Camera-type eye (tissue), 1 donor: ENCODE measurements around the gene EIF2B4.

DNA sequence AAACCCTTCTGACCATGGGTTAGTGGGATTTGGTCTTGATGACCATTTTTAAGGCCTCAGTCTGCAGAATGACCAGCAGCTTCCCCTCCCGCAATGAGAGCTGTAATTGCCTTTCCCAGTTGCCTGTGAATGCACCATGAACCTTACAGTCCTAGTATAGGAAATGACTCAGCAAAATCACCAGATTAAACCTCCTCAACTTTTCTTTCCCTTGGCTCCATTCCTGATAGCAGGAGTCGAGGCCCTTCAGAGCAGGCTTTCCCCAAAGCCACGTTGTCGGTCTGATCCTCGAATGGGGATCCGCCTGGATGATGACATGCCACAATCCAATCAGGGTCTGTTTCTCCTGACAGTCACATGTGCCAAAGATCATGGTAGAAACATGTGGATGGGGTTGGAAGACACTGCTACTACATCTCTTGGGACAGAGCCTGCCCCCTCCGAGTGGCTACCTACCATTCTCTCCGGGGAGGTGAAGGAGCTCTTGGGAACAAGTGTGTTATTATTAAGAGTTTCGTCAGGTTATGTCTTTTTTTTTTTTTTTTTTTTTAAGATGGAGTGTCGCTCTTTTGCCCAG is 16.8 kb upstream of the TMEM214 start:
- RAMPAGE, long total RNA = no peak

DNA sequence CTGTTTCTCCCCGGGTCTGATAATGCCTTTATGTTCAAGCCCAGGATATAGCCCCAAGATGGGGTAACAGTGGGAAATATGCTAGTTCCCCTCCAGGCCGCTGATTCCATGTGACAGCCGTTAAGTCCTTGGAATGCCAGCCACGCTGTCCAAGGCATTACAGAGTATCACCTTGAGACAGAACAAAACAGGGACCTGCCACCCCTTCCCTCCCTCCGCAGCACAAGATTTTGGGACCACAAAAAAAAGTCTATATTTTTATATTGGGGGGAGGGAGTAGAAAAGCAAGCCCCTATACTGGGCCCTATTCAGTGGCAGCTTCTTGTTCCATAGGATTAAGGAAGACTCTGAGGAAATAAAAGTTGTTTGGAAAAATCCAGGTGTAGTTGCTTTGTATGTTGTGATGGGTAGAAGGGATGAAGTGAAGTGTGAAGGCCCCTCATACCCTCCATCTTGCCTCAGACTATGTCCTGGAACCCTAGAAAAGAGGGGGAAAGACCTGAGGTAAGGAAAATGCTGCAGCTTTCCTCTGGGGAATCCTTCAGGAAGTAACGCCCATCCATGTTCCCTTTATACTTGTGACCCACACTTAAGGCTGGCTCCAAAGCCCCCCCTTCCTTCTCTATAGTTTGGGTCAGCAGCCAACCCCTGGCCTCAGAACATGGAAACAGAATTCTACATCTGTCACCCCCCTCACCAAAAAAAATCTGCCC is 1.1 kb downstream of the OST4 start:
- RAMPAGE, long total RNA = no peak

- RAMPAGE, long total RNA = no peak
Observed at GRCh38 chr2:27071969-27072813, 737 bp upstream of the OST4 start.

DNA sequence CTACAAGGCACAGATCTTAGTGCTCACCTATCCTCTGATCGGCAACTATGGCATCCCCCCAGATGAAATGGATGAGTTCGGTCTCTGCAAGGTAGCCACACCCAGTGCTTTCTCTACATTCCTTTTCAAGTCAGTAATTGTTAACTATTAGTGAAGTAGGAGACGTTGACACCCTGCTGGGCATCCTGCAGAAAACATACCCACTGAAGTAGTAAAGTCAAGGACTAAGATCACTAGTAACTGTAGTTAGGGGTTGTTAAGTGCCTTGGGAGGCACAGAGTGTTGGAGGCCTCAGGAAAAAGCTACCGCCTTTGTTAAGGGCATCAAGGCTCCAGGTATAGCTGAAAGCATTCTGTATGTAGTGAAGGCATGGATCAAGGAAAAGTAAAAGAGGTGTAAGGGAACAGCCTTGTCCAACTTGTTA is 769 bp downstream of the CAD start:
- RAMPAGE, long total RNA = no peak

GRCh38 chr2:27369683-27370515 is at the start of gene EIF2B4:
Gene EIF2B4 (minus strand): TSS chr2:27370338.
- RAMPAGE, long total RNA = start-site peak on the minus strand at chr2:27370326-27370349, 188 reads

DNA sequence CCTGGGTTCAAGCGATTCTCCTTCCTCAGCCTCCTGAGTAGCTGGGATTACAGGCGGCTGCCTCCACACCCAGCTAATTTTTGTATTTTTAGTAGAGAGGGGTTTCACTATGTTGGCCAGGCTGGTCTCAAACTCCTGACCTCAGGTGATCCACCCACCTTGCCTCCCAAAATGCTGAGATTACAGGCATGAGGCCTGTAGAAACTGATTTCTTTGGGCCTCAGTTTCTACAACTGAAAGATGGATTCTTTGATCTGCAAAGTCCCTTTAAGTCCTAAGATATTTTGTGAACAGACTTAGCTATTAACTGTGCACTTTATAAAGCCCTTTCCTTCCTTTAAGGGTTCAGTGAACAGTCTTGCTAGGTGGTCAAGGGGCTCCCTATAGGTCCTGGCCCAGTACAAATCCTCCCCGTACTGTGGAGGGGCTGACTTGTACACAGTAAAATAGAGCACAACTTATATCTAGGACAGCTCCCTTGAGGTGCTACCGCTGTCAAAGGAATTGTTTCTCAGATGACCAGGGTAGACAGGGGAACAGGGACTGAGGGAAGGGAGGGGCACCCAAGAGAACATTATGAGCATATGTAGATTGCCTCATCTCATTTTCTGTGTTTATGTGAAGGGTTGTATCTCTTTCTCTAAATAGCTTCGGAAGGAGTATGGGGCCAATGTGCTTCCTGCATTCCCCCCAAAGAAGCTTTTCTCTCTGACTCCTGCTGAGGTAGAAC is 1.7 kb downstream of the SNX17 start:
- RAMPAGE, long total RNA = no peak

DNA sequence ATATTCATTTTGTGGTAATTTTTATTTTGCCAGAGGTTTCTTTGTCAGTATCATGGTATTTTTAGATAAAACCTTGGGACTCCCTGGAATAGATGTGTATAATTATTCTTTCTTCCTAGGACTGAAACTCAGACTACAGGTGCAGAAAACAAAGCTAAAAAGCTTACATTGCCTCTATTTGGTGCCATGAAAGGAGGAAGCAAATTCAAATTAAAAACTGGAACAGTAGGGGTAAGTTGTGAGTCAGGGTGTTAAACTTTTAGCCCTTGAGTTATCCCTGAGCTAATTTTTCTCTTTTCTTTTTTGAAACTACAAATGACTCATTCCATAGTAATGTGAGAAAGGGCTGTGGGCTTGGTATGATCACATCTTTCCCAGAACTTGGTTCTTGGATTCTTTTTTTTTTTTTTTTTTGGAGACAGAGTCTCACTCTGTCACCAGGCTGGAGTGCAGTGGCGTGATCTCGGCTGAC is 18.5 kb downstream of the SLC4A1AP start:
- RAMPAGE, long total RNA = no peak

DNA sequence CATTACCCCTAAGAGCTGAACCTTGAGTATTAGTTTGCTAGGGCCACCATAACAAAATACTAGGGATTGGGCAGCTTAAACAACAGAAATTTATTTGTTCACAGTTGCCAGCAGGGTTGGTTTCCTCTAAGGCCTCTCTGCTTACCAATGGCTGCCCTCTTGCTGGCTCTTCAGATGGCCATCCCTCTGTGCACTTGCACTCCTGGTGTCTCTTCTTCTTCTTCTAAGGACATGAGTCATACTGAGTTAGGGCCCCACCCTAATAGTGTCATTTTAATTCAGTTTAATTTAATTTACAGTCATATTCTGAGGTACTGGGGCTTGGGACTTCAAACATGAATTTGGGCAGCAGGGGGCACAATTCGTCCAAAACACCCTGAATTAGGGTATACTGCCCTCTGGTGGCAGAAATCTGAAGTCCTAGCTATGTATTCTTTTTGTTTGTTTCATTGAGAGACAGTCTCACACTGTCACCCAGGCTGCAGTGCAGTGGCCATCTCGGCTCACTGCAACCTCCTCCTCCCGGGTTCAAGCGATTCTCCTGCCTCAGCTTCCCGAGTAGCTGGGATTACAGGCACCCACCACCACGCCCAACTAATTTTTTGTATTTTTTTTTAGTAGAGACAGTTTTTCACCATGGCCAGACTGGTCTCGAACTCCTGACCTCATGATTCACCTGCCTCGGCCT is 19.8 kb downstream of the SLC4A1AP start:
- RAMPAGE, long total RNA = no peak

DNA sequence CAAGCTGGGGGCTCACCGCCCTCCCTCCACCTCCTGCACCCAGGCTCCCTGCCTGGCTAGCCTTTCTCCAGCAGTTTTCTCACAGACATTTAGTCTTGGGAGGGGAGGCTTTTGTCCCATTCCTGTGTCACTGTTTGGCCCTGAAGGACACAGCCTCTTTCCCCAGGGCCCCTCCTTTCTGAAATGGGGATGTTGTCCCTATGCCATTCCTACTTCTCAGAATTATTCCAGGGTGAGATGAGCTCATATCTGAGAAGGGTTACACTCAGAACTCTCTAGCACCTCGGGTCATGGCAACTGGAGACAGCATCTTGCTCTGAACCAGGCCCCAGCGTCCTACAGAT is 47.3 kb upstream of the MRPL33 start:
- RAMPAGE, long total RNA = no peak

DNA sequence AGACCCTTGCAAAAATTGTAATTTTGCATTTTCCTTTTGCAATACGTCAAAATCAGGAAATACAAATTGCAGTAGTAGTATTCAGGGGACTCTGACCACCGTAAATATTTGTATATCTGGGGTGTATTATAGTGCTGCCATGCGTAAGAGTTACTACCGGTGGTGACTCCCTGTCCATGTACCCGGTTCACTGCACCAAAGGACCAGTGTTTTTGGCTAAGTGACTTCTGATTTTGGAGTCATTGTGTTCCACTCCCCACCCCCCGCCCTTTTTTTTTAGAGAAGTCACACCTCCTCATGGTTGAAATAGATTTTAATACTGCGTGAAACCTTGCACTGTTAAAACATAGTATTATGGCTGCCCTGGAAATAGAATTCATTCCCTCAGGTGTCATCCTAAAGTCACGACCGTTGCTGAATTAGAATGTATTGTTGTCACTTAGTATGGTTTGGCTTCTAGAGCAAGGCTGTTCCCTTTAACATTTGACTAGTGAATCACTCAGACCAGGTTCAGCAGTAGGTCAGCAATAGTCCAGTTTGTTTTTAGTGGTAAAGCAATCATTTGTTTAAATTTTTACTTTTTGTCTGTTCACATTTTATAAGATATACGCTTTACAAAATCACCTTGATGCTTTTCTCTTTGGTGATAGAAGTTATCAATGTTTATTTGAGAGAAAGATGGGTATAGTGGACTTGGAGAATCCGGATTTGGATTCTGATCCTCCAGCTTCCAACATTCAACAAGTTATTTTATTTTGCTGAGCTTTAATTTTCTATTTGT is 1.1 kb downstream of the BABAM2 start:
- RAMPAGE, long total RNA = no peak

DNA sequence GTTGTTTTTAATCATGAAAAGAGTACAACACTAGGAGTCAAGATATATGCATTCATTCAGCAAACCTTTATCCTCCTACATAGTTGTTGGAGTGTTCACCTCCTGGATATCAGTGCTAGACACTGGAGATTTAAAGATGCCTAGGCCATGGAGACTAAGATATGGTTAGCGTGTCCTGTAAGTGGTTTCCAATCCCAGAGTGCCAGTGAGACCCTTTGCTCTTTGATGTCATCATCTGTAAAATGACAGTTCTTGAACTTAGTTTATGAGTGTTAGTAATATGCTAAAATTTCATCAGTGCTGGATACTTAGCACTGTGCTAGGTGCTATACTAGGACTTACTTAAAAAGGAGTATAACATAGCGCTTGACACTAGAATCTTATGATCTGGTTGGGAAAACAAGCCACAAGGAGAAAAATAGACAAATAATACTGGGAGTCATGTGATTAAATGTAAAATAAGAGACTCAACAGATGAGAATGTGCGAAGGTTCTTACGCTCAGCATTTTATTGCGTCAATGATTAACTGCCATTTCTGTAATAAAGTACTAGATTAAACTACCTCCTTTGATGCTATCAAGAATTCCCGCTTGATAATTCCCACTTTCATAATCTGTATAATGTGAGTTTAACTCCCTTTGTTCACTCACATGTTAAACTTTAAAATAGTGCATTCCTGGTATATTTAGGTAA is 31.5 kb downstream of the BABAM2 start:
- RAMPAGE, long total RNA = no peak

DNA sequence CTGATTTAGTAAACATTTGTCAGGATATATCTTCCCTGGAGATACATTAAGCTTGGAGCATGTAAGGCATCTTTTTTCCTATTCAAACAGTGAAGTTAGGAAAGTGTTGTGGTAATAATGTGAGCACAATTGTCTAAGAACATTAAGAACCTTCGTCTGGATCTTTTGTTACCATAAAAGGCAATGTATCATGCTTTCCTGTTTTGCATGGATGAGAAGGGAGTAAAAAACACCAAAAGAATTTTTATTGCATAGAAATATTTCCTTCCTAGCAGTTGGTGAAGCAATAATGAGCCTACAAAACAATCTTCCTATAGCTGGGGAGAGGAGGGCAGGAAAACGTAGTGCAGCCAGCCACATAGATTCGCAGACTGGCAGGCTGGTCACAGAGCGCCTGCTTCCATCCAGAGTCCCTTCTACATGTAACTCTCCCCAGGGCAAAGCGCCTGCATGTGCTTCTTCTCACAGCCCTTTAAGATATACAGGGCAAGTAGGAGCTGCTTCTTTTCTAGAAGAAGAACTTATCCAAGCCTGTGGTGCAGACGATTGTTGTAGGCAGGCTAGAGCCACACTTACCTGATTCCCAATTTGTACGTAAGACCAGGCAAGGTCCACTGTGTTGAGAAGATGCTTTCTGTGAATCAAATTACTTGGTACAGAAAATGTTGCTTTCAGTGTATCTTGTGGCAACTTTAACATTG is 190.4 kb downstream of the BABAM2 start:
- RAMPAGE, long total RNA = no peak

DNA sequence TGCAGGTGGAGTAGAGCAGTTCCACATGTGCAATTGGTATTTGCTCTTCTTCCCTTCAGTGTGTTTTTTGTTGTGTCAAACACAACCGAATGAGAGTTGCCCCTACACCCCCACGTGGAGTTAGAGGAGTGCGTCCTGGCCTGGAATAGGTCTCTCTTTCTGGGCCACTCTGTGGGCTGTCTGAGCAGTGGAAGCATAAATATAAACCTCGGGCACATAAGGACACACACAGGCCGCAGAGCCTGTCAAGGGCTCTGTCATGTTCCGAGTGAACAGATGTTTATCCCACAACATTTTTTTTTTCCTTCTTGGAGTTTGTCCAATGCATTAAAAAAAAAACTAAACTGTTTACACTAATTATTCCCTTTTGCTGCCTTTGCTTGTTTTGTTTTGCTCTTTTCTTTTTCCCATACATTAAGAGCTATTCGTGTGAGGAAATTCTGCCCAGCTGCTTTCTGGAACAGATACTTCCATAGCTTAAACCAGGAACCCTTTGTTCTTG is 228.4 kb upstream of the FOSL2 start:
- RAMPAGE, long total RNA = no peak

- RAMPAGE, long total RNA = no peak
Observed at GRCh38 chr2:28165762-28166172, 226.9 kb upstream of the FOSL2 start.

- RAMPAGE, long total RNA = no peak
Observed at GRCh38 chr2:28224963-28225472, 167.6 kb upstream of the FOSL2 start.

DNA sequence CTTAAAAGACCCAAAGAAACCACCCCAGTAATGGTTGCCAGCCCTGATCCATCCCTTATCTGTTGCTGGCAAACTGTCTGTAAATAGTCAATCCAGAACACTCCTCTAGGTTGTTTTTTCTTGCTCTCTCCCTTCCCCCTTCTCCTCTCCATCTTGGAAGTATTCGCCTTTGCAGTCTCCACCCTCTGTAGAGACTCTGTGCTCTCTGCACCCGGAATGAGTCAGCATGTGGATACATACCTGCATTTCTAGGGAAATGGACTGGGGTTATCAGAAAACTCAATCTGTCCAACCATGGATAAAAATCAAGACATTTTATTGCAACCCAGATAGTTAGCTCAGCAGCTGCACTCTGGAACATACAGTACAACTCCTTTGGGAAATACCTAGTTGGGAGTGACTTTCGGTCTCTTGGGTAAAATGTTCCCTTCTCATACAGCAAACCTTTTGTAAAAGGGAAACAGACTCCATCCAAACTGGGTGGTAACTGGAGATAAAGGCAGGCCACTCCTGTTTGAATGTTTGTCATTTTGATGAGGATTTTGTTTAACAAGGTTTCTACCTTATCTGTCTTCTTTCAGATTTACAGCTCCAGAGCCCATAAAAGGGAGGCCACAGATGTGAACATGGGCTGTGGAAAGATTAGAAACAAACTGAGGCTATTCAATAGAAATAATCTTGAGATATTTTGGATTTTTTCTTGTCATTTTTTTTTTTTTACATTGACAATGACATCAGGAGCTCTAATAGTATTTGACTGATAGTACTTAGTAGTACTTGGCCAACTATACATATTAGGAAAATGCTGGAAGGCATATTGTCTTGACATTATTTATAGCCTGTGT is 123.3 kb upstream of the FOSL2 start:
- RAMPAGE, long total RNA = no peak

DNA sequence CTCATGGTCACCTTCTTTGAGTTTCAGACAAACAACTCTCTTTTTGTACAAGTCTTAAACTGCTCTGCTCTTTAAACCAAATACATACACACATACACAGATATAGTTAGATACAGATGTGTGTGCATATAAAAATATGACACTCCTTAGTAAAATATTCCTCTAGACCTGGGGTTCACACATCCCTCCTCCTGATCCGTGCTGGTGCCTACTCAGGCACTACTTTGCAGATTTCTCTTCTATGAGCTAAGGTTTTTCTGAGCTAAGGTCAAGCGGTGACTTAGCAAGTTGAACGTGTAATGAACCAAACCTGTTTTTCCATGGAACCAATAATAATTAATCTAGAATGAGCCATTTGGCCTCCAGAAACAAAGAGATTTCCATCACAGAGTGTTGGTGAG is 112.2 kb upstream of the FOSL2 start:
- RAMPAGE, long total RNA = no peak

DNA sequence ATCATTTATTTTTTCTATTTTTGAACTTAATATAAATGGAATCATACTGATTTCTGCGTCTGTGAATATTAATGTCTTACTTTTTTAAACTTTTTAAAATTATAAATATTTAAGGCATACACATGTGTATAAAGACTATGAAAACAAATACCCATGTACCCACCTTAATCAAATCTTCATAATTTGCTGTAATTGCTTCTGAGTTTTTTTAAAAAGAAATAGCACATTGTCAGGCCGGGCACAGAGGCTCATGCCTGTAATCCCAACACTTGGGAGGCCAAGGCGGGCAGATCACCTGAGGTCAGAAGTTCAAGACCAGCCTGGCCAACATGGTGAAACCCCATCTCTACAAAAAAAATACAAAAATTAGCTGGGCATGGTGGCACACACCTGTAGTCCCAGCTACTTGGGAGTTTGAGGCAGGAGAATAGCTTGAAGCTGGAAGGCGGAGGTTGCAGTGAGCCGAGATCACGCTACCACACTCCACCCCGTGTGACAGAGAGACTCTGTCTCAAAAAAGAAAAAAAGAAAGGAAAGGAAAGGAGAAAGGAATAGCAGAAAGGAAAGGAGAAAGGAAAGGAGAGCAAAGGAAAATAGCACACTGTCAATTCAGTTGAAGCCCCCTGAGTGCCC is 103.3 kb upstream of the FOSL2 start:
- RAMPAGE, long total RNA = no peak

GRCh38 chr2:28365616-28366263 is 26.9 kb upstream of the FOSL2 start:
- RAMPAGE, long total RNA = no peak

- RAMPAGE, long total RNA = no peak
Observed at GRCh38 chr2:28377776-28378650, 14.6 kb upstream of the FOSL2 start.